Epithelial cell of alveolus of lung (primary cell): ENCODE results near the genes H2BC1, H1-6 and H3C4.

- RAMPAGE, long total RNA: no peak
- RRBS: no CpG with 5 or more reads among the region's 9 CpGs
Measured at GRCh38 chr6:22149602-22150316, 147.1 kb downstream of the PRL start.

GRCh38 chr6:24313475-24313816 lies 44.4 kb downstream of the DCDC2 start:
- RAMPAGE, long total RNA: no peak
- RRBS: no CpG with 5 or more reads among the region's 3 CpGs

GRCh38 chr6:24359760-24360578 lies 2.1 kb upstream of the DCDC2 start:
- RAMPAGE, long total RNA: no peak
- RRBS: no CpG with 5 or more reads among the region's 54 CpGs

DNA sequence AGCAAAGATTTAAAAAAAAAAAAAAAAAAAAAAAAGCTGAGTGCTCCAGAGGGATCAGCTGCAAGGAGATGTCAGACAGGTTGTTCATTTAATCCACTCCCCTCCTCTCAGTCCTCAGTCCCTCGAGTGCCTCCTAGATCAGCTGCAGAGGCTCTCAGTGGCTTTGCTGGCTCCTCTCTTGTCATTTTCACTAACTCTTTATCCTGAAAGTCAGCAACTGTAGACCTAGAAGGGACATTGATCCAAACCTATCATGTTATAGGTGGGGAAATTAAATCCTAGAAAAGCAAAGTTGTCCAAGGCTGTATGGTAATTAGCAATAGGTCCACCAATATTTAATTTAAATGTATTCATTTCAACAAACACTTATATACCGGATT lies 61.6 kb downstream of the KIAA0319 start:
- RAMPAGE, long total RNA: no peak
- RRBS: no CpG with 5 or more reads among the region's 2 CpGs

DNA sequence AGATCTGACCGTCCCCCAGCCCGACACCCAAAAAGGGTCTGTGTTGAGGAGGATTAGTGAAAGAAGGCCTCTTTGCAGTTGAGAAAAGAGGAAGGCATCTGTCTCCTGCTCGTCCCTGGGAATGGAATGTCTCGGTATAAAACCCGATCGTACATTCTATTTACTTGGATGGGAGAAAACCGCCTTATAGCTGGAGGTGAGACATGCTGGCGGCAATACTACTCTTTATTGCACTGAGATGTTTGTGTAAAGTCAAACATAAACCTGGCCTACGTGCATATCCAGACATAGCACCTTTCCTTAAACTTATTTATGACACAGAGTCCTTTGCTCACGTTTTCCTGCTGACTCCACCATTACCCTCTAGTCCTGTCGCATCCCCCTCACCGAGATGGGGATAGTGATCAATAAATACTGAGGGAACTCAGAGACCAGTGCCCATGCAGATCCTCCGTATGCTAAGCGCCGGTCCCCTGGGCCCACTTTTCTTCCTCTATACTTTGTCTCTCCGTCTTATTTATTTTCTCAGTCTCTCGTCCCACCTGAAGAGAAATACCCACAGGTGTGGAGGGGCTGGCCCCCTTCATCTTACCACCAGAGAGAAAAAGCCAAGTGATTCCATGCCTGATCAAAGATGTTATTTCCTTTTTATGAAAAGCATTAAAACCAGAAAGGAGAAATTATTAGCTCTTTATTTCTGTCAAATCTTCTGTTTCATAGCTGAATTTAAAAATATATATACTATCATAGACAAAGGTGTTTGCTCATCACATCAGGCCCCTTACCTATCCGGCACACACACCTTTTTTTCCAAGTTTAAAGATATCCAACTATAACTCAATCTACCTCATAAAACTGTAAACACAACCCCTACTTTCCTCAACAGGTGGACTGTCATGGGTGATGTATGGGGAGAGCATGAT lies 4.2 kb downstream of the TDP2 start:
- RAMPAGE, long total RNA: no peak
- RRBS: no CpG with 5 or more reads among the region's 18 CpGs

DNA sequence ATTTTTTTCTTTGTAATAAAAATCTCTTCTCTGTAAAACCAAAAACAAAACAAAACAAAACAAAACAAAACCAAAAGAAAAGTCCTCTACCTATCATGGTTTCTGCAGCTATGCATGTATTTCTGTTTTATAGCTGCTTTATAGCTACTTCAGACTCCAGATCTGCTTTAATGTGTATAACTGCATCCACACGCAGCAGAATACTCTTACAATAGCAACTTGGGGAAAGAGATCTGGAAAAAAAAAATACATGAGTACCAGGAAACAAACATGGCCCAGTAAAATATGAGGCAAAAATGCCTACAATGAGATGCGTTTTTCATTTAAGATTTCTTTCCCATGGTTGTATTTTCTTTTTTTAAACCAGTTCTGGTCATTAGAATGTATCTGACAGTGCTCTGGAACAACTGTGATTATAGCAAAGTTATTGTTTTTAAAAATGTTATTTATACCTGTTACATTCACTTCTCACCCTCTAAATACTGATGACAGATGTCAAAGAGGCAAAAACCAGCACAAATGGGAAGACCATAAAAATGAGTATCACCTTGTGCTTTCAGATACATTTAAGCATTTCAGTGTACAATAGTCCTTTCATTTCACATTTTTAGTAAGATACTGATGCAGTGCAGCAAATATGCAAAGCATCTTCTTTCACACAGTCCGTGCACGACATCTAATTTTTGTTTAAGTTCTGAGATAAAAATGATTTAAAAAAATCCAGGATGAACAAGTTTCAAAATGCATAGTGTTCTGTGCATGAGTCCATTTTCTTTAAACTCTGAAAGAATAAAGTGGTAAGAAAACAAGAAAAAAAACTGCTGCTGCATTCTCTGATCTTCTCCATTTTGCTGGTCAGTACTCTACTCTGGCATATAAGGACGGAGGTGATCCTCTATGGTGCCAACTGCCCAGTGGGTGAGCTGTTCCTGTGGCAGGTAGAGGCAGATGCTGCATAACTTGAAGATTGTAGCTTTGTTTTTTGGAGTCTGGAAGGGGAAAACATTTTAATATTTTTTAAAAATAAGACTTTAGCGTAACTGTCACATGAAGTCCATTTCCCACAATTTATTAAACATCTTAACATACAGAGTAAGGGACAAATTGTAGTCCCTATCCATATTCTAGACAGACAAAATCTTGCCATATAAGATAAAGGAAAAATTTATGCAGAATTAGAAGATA lies 13.3 kb downstream of the C6orf62 start:
- RAMPAGE, long total RNA: no peak
- RRBS: no CpG with 5 or more reads among the region's 6 CpGs

GRCh38 chr6:24902988-24903305 lies 32.8 kb downstream of the RIPOR2 start:
- RAMPAGE, long total RNA: no peak

- RAMPAGE, long total RNA: no peak
- RRBS: no CpG with 5 or more reads among the region's 4 CpGs
Measured at GRCh38 chr6:24911491-24911784, 24.3 kb downstream of the RIPOR2 start.

GRCh38 chr6:24929350-24929701 lies 6.4 kb downstream of the RIPOR2 start:
- RAMPAGE, long total RNA: no peak

DNA sequence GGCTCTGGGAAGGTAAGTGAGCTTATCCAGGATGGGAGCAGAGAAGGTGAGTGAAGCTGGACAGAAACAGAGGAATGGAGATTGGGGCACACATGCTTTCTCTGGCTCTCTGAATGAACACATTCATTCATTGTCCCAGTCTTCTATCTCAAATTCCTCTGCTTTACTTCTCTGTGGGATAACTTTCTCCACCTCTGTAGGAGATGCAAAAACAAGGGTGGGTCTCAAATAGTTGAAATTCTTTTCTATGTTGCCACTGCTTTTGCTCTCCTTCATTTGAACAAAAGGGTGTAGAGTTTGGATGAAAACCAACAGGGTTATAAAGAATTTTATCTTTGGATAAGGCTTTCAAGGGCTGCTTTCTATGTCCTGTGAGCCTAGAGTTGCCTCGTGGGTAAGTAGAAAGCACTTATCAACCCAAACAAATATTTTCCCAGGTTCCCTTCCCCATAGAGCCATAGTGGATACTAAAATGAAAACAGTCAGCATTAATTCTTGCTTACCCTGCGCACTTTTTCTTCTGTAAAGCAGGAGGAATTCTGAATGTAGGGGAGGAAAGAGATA lies 45.1 kb upstream of the RIPOR2 start:
- RAMPAGE, long total RNA: no peak
- RRBS: no CpG with 5 or more reads among the region's 2 CpGs

DNA sequence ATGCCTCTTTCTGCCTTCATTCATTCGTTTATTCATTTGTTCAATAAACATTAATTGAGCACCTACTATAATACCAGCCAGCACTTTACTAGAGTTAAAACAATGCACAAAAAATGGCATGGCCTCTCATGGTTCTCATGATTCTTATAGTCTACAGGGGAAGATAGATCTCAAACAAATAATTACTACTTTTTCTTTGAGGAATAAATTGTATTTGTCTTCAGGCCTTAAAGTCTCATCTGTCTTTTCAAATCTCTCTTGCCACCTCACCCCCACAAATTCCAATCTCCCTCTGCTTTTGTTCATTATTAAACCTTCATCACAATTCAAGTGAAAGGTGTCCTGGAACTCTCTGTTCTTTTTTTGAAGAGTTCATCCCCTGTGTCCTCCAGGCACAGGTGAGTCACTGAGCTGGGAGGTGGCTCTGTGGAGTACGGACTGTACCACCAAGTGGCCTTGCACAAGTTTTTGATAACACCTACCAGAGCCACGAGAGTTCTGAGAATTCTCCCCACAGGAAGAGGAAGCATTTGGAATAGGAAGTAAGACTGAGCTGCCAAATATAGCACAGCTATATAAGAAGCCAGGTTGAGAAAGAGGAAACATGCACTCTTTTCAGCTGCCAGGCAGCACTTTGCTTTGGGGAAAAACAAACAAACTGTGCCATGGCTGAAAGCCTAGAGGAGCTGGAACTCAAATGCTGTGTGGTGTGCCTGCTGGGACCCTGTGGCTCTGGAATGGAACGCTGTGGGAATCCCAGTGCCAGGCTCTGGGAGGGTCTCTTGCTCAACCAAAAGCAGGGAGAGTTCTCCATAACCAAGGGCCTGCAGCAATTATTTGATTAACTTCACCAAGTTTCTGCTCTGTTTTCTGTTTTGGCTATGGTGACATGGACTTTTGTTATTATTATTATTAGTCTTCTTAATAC lies 70.7 kb upstream of the RIPOR2 start:
- RAMPAGE, long total RNA: no peak
- RRBS: no CpG with 5 or more reads among the region's 4 CpGs

DNA sequence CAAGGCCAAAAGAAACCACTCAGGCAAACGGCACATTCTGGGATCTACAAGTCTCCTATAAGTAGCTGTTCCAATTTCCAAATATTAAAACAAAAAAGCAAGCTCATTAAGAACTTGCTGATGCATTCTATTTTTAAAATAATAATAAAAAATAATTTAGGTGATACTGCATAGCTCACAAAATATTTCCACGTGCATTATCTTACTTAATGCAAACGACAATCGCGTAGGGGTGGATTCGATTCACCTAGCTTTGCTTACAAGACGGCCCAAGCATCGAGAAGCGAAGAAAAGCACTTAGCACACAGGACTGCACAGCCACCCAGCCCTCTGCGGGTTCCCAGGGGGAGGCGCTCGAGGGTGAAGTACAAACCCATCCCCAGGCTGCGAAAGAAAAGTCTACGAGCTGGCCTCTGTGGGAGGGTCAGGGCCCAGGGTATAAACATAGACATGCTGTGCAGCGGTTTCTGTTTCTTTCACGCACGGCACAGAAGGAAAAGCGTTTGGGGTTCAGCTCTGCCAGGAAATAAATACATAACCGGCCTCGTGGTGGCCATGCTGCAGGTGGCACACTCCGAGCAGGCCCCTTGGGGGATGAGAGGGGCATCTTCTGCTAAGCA lies 91.4 kb upstream of the RIPOR2 start:
- RAMPAGE, long total RNA: no peak
- RRBS: no CpG with 5 or more reads among the region's 21 CpGs

DNA sequence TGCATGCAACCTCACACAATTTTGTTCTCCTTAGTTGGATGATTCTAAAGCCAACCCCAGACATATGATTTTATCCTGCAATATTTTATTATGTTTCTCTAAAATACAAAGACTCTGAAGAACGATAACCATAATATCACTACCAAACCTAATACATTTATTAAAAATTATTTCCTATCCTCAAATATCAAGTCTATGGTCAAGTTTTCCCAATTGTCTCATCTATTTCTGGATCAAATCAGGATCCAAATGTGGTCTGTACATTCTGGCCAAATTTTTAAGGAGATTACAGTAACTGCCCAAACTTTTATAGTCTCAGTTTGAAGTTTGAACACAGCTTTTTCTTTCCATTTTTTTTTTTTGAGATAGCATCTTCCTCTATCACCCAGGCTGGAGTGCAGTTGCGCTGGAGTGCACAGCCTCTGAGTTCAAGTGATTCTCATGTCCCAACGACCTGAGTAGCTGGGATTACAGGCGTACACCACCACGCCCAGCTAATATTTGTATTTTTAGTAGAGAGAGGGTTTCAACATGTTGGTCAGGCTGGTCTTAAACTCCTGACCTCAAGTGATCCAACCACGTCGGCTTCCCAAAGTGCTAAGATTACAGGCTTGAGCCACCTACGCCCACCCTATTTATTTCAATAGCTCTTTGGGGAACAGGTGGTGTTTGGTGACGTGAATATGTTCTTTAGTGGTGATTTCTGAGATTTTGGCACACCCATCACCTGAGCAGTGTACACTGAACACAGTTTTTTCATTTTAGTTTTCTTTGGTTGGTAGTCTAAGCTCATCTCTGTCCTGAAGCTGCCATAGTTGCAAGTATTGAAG lies 85.0 kb upstream of the CARMIL1 start:
- RAMPAGE, long total RNA: no peak
- RRBS: no CpG with 5 or more reads among the region's 9 CpGs

GRCh38 chr6:25726719-25727139 lies at the start of gene H2BC1:
TSS of gene H2BC1 (plus strand) at chr6:25726777.
- RAMPAGE, long total RNA: no peak
- RRBS: no CpG with 5 or more reads among the region's 18 CpGs

DNA sequence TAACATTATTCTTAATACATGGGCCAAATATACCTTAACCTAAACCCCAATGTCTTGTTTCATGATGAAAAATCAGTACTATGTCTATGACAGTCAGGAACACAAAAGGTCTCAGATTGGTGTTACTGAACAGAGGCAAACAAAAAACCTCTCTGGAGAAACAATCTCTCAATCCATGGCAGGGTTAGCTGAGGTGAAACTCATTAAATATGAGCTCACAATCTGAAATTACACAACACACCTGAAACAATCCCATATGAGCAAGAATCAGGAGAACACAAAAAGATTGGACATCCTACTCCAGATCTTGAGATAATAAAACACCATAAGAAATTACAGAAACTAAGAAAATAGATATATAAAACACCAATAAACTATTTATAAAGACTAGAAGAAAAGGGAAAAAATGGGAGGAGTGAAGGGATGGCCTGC lies 6.5 kb upstream of the SLC17A4 start:
- RAMPAGE, long total RNA: no peak

GRCh38 chr6:26066118-26066388 lies 9.8 kb upstream of the H1-2 start:
- RAMPAGE, long total RNA: no peak
- RRBS: no CpG with 5 or more reads among the region's 2 CpGs

DNA sequence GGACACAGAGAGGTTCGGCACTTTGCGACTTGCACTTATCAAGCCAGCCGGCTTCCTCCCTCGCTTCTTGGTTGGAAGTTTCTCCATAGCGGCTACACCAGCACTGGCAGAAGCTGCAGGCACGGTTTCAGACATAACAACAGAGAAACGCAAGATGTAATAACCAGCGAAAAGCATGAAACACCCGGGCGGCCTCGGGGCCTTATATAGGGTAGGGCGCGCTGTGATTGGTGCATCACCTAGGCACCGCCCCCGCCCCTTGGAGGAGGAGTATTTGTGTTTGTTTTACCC lies at the start of gene H1-6:
Gene H1-6 (minus strand): TSS at position 177 of the 291 bp plus-strand sequence.
- RAMPAGE, long total RNA: no peak
- RRBS: no CpG with 5 or more reads among the region's 15 CpGs

- RAMPAGE, long total RNA: no peak
- RRBS: no CpG with 5 or more reads among the region's 29 CpGs
Measured at GRCh38 chr6:26195754-26196485, 1.2 kb downstream of the H3C4 start.

- RAMPAGE, long total RNA: start-site peak on the minus strand at chr6:26197278-26197290, 708 and 1,372 reads in 2 replicates
- RRBS: no CpG with 5 or more reads among the region's 49 CpGs
Measured at GRCh38 chr6:26196486-26197376, at the start of gene H3C4. TSS of gene H3C4 (minus strand) at chr6:26197286.

DNA sequence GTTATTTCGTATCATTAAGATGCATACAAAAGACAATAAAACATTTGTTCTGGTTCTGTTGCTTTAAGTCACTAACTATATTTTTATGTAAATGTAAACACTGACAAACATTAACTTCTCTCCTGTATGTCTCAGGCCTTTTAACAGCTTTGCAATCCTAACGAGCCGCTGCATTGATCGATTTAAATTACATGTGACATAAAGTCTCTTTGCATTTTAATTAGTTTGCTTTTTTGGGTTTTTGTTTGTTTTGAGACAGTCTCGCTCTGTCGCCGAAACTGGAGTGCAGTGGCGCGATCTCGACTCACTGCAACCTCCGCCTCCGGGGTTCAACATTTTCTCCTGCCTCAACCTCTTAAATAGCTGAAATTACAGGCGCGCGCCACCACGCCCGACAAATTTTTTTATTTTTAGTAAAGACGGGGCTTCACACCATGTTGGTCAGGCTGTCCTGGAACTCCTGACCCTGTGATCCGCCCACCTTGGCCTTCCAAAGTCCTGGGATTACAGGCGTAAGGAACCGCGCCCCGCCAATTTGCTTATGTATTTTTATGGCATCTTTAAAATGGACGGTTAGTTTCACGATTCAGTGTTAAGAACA lies 893 bp downstream of the H2AC7 start:
- RAMPAGE, long total RNA: no peak
- RRBS: no CpG with 5 or more reads among the region's 25 CpGs